Gallbladder (tissue), 1 donor: ENCODE results near the genes GOLGA6L26, MKRN3, SNRPN and UBE3A.

DNA sequence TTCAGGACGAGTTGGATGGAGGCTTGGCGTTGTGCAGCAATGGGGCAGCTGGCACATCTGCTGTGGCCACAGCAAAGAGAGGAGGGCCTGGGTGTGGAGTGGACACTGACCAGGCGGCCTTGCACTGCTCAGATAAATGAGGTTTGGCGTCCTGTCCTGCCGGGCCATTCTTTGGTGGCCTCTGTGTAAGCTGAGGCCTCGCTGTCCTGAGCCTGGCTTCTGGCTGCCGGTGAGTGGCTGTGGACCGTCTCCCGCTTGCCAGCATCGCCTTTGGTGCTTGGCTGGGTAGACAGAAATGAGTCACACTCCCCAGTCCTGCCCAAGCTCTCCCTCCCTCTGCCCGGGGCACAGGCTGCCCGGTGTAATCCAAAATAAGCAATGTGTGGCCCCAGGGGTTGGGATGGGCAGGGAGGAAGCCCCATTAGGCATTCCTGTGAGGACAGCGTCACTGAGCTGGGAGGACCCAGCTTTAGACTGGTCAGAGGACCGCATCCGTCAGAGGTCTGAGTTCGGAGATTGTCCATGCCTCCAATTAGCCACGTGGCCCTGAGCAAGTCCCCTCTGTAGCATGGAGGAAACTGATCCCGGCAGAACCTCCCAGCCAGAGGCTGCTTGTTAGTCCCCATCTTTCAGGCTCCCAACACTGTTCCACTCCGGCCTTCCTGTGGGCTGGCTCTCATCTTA, 144.1 kb downstream of the OR4N4 start:
- PRO-cap, result no peak

- PRO-cap, result no peak
Measured at GRCh38 chr15:22239075-22240037, 145.0 kb downstream of the OR4N4 start.

DNA sequence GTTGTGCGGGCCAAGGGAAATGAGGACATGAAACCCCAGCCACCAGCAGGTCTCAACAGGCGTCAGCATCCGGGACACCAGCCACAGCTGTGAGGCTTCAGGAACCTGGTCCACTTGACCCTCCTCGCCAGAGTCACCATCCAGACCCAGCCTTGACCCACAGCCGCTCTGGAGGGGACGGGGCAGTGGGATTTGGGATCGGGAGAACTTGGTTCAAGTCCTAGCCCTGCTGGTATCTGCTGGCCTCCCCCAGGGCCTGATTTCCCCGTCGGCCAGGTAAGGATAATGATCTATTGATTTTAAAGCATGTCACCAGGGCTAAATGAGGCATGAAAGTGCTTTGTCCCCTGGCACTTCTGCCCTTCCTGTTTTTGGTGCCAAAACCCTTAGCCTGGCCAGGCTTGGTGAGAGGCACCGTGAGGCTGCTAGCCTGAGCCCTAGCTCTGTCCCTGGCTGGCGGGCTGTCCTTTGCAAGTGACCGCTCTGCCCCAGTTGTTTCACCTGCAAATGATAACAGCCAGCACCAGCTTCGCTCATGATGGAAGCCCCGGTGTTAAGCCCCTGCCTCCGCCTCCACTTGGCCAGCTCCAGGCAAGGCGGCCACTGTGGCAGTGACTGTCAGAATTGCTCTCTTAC, 156.5 kb downstream of the OR4N4 start:
- PRO-cap, result no peak

DNA sequence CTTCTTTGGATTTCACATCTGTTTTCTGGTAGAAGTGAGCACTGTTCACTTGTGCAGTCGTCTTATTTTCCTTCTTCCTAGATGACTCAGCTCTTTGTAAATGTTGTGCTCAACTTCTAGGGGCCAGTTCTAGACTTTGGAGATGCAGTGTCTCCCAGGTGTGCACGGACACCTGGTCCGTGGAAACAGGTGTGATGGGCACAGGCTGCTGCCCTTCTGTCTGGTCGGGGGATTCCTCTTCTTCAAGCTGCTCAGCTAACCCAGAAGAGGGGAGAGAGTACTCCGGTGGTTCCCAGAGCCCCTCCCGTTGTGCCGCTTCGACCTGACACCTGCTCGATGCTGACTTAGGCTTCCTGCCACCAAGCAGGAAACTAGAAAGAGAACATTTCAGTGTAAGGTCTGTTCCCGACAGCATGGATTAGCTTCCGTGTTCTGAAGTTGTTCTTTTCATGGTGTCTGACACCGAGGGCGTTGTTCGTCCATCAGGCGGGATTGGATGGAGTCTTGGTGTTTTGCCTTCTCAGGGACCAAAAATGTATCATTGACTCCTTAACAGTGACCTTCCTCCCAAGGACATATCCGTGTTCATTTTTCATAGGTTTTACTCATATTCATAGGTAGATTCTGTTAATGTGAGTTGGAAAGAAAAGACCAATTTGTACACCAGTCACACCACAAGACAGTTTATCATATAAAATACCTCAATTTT, 10.7 kb upstream of the NIPA2 start:
- PRO-cap, result no peak

DNA sequence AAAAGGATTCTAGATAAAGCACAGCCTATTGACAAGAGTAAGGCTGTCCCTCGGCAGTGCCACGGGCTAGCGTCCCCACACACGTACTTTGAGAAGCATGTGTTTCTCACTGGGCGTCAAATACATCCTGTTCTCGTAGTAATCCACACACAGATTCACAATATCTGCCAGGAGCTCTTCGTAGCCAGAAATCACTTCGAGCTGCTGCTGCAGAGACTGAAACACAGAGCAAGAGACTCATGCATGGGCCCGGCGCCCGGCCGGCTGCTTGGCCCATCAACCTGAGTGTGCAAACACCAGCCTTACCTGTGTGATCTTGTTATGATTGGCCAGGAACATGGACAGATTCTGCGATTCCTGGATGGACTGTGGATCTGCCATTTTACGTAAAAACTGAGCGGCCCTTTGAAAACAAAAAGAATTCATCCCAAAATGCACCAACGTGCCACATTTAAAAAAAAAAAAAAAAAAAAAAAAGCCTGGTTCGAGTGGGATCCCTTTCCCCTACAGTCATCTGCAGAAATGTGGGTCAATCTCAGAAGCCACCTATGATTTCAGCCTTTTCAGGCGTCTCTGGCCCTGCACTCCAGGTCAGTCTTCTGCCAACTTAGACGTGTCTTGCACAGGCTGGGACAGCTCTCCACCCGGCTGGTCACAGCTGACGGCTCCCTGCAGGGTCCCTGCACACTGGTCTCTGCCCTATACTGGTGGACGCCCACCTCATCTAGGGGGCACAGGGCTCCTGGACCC, 40.9 kb downstream of the CYFIP1 start:
- PRO-cap, result no peak

DNA sequence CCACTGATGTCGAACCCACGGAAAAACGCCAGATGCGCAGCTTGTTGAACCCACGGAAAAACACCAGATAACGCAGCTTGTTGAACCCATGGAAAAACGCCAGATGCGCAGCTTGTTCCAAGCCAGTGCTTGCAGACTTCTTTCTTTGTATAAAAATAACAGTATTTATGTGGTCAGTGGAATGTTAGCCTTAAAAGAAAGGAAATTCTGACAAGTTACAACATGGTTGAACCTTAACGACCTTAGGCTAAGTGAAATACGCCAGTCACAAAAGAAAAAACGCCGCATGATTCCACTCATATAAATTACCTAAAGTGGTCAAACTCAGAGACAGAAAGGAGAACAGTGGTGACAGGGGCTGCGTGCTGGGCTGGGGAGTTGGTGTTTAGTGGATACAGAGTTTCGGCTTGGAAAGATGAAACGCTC, 28.3 kb downstream of the CYFIP1 start:
- PRO-cap, result unidirectional peak, plus-strand start at position 327 of the sequence

- PRO-cap, result unidirectional peak, minus-strand start at chr15:22952936
Measured at GRCh38 chr15:22952678-22953683, 27.2 kb downstream of the CYFIP1 start.

GRCh38 chr15:23039829-23040207, 449 bp upstream of the TUBGCP5 start:
- PRO-cap, result no peak

GRCh38 chr15:23304844-23305166, 29.2 kb downstream of the GOLGA6L26 start:
- PRO-cap, result no peak

- PRO-cap, result no peak
Measured at GRCh38 chr15:23333959-23334438, at the start of gene GOLGA6L26. GOLGA6L26 (minus strand) TSS chr15:23334196.

DNA sequence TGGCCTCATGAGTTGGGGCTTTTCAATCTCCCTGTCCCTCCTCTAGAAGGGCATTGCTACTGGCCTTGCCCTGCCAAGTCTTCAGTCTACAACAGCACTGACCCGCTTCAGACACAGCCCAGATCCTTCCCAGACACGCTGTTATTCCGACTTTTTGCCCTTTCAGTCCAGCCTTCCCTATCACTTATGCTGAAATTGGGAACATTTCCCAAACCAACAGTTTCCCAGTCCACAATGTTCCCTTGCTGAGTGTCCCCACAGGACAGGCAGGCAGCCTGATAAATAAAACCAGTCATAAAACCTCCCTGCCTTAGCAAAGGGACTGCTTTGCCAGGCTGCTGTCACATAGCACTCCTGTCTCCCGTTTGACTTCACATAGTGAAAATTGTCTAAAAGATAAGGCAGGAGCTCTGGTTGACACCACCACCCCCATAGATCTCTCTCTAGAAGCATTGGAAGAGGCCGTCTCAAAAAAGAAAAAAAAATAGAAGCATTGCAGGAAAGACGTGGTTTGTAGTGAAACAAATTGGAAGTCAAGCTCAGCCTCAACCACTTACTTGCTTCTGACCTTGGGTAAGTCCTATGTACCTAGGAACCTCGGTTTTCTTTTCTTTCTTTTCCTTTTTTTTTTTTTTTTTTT, 43.4 kb downstream of the GOLGA6L2 start:
- PRO-cap, result no peak

- PRO-cap, result no peak
Measured at GRCh38 chr15:23565249-23565854, at the start of gene MKRN3. MKRN3 (plus strand) TSS chr15:23565674.

DNA sequence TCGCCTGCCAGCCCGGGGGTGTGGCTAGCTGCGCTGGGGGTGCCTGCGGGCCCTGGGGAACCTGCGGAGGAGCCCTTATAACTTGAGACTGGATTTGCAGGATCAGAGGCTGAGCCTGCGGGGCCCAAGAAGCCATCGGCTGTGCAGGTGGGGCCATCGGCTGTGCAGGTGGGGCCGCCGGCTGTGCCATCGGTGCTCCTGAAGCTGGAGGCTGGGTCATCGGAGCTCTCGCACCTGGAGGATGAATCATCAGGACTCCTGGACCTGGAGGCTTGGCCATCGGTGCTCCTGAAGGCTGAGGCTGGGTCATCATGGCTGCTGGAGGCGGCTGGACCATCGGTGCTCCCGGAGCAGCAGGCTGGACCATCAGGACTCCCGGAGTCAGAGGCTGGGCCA, 1.0 kb downstream of the MAGEL2 start:
- PRO-cap, result no peak

DNA sequence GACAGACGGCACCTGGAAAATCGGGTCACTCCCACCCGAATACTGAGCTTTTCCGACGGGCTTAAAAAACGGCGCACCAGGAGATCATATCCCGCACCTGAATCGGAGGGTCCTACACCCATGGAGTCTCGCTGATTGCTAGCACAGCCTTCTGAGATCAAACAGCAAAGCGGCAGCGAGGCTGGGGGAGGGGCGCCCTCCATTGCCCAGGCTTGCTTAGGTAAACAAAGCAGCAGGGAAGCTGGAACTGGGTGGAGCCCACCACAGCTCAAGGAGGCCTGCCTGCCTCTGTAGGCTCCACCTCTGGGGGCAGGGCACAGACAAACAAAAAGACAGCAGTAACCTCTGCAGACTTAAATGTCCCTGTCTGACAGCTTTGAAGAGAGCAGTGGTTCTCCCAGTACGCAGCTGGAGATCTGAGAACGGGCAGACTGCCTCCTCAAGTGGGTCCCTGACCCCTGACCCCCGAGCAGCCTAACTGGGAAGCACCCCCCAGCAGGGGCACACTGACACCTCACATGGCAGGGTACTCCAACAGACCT, 27.3 kb upstream of the NDN start:
- PRO-cap, result no peak

GRCh38 chr15:24101460-24102026, 414.4 kb upstream of the NDN start:
- PRO-cap, result no peak

GRCh38 chr15:24954543-24955490, at the start of gene SNRPN:
SNRPN (plus strand) TSS chr15:24954987.
- PRO-cap, result bidirectional peak, plus-strand start at chr15:24954989, minus-strand start at chr15:24954993

- PRO-cap, result no peak
Measured at GRCh38 chr15:25423662-25424835, 14.8 kb downstream of the UBE3A start.

GRCh38 chr15:25438103-25439053, at the start of gene UBE3A:
UBE3A (minus strand) TSS chr15:25439024.
- PRO-cap, result bidirectional peak, plus-strand start at chr15:25438455, minus-strand start at chr15:25438287; bidirectional peak, plus-strand start at chr15:25439206, minus-strand start at chr15:25439024

DNA sequence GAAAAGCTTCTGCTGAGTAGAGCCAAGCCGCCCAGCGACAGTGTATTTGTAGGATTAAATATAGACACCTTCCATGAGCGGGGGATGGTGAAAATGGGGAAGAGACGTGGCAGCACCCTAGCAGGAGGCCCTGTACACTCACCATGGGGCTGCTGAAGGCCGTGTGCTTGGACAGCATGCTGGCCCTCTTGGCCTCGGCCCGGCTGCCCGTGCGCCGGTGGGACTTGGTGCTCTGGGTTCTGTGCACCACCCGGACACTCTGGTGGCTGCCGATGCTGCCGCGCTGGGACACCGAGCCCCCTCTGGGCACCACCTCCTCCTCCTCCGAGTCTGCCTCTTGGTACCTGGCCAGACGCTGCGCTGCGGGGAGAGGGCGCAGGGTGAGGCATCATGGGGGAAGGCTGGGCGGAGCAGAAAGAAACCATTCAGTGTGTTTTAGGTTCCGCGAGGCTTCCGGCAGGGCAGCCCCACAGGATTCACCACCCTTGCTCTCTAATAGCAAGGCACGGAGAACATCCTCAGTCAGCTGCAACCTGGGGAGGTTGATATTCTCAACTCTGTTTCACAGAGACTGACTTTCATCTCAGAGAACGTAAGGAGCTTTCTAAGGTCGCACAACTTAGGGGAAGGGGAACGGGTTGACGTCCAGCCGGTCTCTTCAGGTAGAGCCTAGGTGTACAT, 144.9 kb downstream of the ATP10A start:
- PRO-cap, result no peak

- PRO-cap, result no peak
Measured at GRCh38 chr15:25853106-25853536, 10.0 kb downstream of the ATP10A start.